ENCODE measurements around a stretch of chr11.

- PRO-cap, result no peak
Observed at GRCh38 chr11:32005904-32006431, 84.9 kb upstream of the RCN1 start.

GRCh38 chr11:32396213-32396930 is 39.0 kb downstream of the WT1 start:
- PRO-cap, result no peak

- PRO-cap, result no peak
Observed at GRCh38 chr11:32420705-32421717, 14.3 kb downstream of the WT1 start.

DNA sequence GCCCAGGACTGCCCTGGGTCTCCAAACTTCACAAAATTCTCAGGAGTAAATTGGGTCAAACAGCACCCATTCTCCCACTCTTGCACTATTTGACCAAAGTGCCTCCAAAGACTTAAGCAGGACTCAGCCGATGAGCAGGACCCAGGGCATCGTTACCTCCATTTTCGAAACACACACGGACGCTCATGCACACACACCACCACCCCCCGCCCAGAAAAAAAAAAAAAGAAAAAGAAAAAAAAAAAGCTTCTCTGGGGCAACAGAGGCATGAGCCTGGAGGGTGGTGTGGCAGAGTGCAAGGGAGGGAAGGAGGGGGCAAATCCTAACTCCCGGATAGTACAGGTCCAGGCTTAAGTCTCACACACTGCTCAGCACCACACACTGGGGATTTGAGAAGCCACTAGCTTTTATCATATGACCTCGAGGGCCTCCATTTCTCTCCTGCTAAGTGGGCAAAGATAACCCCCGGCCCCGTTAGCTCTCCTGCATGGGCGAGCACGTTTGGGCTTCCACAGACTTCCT is 5.5 kb downstream of the WT1 start:
- PRO-cap, result no peak

DNA sequence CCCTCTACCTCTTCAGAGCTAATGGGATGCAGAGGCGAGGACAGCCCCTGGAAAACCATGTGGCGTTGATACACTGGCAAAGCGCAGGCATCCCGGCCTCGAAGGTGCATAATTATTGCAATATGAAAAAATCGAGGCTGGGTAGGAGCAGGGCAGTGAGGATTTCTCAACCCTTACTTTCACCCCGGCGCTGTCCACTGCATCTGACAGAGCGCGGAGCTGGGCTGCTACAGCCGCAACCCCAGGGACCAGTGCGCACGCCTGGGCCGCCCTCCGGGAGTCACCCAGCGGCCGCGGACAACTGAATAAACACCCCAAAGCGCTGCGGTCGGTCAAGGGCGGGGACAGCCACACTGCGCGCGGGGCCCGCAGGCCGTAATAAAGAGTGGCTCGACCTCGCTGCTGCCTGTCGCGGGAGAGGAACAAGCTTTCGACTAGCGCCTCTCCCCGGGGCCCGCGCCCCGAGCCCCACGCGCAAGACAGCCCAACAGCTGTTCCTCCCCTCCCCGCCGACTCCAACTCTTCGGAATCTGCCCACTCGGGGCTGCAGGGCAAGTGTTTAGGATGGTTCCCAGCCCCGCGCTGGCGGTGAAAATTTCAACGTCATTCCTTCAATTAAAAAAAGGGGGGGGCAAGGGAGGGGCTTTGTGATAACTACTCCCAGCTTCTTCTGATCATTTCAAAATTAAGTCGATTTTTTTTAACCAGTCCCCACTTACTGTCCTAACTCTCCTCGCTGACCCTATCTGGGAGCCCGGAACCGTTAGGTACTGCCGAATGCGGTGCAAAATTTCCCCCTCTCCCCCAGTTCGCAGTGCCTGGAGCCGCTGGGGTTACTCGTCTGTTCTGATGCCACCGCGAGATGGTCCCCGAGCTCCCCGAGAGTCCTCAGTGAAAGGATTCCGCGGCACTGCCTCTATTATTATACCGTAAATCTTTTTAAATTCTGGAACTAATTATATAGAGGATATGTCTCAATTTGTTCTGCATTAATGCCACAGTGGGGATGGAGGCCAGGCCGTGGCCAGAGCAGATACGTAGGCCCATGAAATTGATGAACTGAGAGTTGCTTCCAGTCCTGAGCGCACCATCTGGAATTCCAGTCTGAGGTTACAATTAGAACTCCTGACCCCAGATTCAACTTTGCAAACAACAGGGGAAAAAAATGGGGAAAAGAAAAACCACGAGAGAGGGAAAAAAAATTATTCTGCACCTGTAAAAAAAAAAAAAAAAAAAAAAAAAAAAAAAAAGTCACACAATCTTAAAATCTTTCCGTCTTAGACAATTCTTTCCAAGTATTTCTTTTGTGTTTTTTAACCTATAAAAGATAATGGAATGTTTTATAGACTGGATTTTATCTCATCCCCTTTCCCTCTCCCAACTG is 4.0 kb upstream of the WT1 start:
- PRO-cap, result no peak

- PRO-cap, result no peak
Observed at GRCh38 chr11:32829185-32829470, 599 bp upstream of the PRRG4 start.

GRCh38 chr11:33146760-33147244 is 14.5 kb downstream of the CSTF3 start:
- PRO-cap, result no peak

DNA sequence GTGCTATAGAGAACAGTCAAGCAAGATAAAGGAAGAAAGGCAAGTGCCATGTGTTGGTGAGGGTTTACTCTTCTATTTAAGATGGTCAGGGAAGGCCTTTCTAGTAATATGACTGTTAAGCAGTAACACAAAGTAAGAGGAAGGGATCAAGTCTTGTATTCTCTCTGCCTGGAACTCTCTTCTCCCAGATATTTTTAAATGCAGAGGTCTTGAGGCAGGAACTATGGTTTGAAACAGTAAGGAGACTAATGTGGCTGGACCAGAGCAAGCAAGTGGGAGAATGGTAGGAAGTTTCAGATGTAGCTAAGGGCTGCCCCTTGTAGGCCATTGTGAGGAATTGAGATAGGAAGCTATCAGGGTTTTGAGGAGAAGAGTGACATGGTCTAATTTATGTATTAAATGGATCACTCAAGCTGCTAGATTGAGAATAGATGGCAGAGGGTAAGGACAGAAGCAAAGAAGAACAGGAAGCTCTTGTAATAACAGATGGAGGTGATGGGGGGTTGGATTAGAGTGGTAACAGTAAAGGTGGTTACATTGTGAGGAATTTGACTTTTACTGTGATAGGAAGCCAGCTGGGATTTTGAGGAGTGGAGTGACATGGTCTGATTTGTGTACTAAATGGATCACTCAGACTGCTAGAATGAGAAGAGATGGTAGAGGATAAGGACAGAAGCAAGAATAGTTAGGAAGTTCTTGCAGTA is 55.9 kb upstream of the KIAA1549L start:
- PRO-cap, result no peak

DNA sequence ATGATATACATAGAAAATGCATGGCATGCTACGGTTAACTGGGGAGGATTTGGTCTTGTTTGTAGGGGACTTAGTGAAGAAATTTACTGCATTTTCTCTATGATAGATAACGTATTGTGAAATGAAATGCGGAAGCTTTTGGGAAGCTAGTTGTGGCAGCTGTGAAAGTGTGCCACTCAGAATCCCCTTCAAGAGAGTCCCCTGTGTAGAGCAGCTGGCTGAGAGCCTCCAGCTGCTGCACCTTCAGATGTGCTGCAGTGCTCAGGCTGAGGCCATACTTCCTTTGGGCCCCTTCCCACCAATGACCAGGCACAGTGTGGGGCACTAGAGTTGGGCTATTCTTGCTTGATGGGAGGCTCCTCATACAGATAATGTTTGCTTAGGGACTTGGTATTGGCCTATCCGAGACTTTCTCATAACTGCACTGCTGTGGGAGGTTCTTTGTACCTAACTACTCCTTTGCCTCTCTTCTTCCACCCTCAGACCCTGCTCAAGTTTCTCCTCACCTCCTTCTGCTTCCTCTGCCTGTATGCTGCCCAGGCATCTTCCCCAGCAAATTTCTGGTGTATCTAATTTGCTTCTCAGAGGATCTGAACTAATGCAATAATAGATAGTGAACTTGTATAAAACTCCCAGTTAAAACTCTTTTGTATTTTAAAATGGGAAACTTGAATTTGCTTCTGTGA is 51.4 kb upstream of the KIAA1549L start:
- PRO-cap, result no peak

GRCh38 chr11:33708555-33709914 is 8.4 kb upstream of the C11orf91 start:
- PRO-cap, result no peak

- PRO-cap, result no peak
Observed at GRCh38 chr11:33733821-33734932, 2.0 kb downstream of the CD59 start.

GRCh38 chr11:33772246-33772838 is 2.0 kb downstream of the FBXO3 start:
- PRO-cap, result no peak

- PRO-cap, result no peak
Observed at GRCh38 chr11:33941461-33942147, 49.7 kb upstream of the LMO2 start.

- PRO-cap, result no peak
Observed at GRCh38 chr11:33997555-33997983, 54.0 kb upstream of the CAPRIN1 start.

- PRO-cap, result no peak
Observed at GRCh38 chr11:34028081-34028927, 23.2 kb upstream of the CAPRIN1 start.

DNA sequence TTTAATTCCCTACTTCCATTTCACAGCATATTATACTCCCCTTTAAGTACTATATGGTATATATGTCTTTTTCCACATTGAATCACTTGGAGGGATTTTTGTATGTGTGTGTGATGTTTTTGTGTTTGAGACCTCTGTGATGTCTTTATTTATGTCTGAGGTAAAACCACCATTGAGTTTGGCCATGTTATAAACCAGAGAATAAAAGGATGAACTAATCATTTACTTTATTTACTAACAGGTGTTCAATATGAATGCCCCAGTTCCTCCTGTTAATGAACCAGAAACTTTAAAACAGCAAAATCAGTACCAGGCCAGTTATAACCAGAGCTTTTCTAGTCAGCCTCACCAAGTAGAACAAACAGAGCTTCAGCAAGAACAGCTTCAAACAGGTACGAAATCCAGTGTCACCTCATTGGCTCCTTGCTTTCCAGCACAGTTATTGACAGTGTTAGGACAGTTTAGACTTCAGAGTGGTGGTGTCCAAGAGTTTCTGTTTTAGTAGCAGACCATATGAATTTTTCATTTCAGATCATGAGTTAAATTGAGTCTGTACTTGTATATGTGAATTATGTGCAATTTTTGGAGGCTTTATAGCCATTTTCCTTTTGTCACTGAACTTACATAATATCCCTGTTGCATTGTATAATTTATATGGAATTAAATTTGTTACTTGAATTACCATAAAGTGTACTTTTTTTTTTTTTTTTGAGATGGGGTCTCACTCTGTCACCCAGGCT is 13.6 kb upstream of the NAT10 start:
- PRO-cap, result no peak

DNA sequence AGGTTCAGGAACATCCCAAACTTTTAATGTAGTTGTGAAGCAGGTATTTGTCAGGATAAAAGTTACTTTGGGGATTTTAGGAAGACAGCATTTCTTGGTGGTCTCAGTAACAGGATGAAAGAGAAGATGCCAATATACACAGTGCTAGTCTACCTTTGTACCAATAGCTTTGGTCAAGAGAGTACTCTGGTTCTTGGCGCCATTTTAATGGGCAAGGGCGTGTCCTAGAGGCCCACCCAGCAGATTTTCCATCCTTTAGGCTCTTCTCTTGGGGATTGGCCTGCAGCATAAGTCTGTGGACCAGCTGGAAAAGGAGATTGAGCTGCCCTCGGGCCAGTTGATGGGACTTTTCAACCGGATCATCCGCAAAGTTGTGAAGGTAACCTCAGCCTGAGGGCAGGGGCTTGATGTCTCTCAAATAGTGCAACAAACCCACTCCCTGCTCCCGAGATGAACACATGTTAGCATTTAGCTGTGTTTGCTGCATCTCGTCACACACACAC is 35.5 kb downstream of the NAT10 start:
- PRO-cap, result no peak

DNA sequence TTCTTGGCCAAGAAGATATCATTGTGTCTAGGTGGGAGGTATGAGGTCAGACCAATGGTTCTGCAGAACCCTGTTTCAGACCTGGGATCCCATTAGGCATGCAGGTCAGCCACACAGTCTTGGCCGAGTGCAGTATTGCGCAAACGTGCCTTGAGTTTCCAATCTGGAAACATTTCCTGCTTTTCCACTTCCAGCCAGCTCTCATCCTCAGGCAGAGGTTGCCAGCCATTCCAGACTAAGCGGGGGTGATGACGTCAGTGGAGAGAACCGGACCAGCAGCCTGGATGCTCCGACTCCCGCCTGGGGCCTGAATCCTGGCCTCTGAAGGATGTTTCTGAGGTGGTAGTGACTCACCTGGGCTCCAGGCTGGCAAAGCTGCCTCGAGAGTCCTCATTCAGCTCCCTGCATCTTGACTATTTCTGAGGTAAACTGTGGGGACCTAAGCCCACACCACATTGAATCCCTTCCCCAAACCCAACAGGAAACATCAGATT is 83.1 kb downstream of the ABTB2 start:
- PRO-cap, result no peak

DNA sequence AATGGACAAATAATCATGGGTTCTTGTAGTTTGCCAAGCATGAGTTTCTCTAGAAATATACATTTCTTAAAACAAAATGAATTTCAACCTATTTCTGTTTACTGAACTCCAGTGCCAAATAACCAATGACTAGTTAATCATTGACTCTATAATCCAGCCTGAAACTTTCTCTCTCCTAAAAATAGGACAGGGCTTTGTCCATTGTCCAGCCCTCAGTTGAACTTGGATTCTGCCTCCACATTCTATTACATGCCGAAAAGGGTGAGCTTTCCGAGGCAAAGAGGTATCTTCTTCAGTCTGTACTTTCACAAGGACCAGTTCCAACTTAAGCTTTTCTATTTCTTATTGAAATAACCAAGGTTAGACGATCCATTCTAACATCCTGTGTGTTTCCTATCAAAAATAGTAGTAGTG is 23.2 kb upstream of the CAT start:
- PRO-cap, result no peak

DNA sequence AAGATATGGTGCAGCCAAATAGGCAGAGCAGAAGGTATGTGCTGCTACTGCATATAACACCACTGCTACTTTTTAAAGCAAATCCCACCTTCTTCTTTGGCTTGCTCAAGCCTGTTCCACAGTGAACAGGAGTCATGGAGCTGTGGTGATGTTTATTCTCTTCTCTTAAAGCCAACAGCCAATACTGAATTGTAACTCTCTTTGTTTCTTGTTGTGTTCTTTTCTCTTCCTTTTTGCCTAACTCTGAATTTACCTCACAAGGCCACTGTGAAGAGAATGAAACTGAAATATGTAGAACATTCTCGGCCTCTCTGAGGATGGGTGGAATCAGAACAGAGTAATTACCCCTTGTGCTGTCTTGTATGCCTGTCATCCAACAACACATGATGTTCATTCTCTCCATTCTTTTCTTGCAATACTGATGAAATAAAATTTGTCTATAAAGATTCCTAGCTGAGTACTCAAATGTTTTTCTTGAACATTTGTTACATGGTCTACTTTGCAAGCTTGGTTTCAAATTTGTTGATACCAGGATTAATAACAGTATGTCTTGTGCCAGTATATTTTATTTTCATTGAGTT is 2.7 kb upstream of the CAT start:
- PRO-cap, result no peak

Data from left common carotid artery plus branches (tissue), 1 donor.